Ishikawa (cell line): ENCODE measurements around a stretch of chr17.

DNA sequence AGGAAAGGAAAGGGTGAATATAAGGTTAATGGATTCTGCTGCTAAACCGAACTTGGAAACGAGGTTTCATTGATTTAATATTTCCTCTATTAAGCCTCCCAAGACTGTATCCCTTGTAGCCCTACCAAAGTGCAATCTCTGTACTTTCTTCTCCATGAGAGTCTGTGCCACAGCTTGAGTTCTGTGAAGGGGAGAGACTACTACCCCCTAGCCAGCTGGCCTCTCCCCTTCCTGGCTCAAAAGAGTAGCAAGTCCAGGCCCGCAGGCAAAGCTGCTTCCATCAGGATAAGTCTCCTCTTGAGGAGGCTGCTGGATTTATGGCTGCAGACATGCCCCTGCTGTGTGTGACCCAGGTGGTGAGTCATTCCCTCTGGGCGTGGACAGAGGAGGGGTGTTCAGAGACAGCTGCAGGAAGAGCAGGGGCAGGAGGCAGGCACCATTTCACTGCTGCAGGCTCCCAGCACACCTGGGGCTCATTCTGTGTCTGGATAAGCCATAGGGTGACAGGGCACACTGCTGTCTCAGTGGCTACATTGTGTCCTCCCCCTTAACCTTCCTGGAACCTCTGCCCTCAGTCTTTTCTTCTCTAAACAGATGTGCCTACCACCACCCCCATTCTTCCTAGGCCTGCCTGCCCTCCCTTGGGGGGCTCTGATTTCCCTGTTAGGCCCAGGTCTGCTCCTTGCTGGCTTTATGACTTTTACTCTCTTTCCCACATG lies 58.3 kb downstream of the TOM1L2 start:
- RRBS = no CpG with 5 or more reads among the region's 4 CpGs

DNA sequence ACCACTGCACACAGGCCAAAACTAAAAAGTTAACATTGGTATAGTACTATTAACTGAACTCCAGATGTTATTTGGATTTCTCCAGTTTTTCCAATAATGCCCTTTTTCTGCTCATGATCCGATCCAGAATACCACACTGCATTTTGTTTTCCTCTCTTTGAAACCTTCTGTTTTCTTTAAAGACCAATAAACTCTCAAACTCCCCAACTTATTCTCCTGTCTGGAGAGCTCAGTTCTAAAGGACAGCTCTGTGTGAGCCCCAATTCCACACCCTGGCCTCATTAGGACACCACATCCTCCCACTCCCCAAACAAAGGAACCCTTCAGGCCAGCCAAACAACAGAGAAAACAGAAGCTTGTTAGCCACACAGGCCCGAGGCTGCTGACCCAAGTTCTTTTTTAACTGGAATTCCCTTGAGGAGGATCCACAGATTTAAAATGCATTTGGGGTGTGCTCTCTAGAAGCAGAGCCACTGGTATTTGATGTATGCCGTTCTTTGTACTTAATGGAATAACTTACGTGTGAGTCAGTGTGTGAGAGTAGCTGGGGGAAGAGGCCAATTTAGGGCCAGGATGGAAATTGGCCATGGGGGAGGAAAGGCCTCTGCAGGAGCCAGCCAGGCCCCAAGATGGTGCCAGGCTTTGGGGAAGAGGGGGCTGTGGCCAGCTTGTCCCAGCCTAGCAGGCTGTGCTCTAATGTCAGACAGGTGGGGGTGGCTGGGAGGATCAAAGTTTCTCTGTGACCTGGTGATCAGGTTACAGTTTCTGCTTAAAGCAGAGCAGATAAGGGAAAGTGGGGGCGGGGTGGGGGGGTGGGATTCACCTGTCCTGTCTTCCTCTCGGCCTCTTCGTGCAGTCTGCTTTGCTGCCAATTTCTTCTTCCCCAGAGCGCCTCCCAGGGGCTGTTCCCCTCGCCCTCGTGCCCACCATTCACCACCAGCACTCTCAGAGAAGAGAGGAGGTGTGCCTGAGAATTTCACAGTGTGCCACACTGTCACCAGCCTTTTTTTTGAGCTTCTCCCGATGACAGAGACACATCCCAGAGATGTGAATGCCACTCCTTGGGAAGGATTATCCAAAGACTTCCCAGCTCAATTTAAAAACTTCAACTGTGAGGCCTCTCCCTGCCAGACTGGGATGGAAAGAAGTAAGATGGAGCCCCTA lies 50.9 kb downstream of the TOM1L2 start:
- RRBS = no CpG with 5 or more reads among the region's 11 CpGs

- RRBS = no CpG with 5 or more reads among the region's 4 CpGs
Observed at GRCh38 chr17:17935760-17936637, 36.2 kb downstream of the TOM1L2 start.

- RRBS = no CpG with 5 or more reads among the region's 8 CpGs
Observed at GRCh38 chr17:18067179-18067748, 20.5 kb upstream of the DRG2 start.

GRCh38 chr17:18138220-18138856 lies 29.8 kb downstream of the MYO15A start:
- RRBS = no CpG with 5 or more reads among the region's 7 CpGs

GRCh38 chr17:18248096-18248895 lies 10.2 kb downstream of the FLII start:
- RRBS = no CpG with 5 or more reads among the region's 16 CpGs

DNA sequence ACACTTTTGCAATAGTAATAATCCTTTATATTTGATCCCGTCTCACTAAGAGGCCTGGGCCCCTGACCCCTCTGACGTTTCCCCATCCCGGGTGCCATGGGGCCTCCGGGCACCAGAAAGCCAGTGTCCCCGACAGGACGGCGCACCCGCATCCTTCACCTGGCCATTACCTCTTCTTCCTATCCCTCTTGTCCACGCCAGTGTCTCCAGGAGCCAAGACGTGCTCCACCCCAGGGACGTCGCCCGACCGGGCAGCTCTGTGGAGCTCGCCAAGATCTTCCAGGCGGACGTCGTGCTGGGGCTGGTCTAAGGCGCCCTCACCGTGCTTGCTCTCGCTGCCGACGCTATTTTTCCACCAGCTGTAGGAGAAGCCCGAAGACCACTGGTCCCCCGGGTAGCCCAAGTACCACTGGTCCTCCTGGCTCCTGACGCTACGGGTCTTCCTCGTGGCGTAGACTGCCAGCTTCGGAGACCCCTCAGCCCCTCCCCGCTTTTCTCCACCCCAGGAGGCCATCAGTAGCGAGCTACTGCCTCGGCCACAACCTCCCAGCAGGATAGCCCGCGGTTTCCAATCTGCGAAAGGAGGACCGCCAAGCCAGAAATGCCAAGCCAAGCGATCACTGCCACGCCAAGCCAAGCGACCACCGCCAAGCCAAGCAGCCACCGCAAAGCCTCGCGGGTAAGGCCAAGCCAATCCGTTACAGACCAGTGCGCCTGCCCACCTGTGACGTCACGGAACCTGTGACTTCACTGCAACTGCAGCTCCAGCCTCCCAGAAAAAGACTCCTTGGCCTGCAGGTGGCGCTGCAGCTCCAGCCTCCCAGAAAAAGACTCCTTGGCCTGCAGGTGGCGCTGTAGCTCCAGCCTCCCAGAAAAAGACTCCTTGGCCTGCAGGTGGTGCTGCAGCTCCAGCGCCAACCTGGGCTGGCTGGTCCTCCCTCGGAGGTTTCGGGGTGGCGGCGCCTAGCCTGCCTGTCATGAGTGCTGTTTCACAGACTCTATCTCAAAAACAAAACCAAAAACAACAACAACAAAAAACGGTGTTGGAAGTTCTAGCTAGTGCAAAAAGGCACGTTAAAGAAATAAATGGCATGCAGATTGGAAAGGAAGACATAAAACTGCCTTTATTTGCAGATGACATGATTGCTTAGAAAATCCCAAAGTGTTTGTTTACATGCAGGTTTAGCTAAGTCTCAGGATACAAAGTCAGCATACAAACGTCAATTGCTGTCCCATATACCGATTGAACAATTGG lies 18.8 kb downstream of the TBC1D28 start:
- RRBS = no CpG with 5 or more reads among the region's 59 CpGs

- RRBS = 95% methylated on average over 2 of the region's 11 CpGs
Observed at GRCh38 chr17:18963100-18963660, 11.2 kb downstream of the SLC5A10 start.

- RRBS = no CpG with 5 or more reads among the region's 45 CpGs
Observed at GRCh38 chr17:19187943-19188617, 49.1 kb upstream of the EPN2 start.

DNA sequence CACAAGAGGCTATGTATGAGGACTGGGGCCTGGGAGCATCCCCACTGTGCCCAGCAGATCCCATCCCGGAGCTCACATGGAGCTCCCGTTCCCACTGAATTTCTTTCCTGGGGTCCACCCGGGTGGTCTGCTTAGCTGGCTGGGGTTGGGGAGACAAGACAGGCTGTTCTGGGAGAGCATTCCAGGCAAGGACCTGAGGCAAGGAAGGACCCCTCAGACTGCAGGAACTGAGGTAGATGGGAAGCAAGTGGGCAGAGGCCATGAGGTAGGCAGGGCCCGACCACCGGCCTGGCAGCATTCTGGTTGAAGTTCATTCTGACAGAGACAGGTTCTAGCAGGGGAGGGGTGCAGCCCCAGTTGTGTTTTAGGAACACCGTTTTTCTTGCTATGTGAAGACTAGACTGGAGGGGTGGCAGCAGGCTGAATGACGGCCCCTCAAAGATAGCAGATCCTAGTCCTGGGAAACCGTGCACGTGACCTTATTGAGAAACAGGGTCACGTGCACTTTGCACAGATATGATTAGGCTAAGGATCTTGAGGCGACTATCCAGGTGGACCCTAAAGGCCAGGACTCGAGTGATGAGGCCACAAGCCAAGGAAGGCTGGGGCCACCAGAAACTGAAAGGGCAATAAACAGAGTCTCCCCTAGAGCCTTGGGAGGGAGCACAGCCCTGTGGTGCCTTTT lies 17.4 kb downstream of the B9D1 start:
- RRBS = 100% methylated on average over 2 of the region's 12 CpGs

- RRBS = no CpG with 5 or more reads among the region's 13 CpGs
Observed at GRCh38 chr17:19370366-19371153, 7.7 kb upstream of the MAPK7 start.

- RRBS = 41% methylated on average over 10 of the region's 53 CpGs
Observed at GRCh38 chr17:19378669-19379577, 625 bp downstream of the MAPK7 start.

GRCh38 chr17:19386128-19387058 lies 597 bp downstream of the MFAP4 start:
- RRBS = no CpG with 5 or more reads among the region's 23 CpGs

- RRBS = no CpG with 5 or more reads among the region's 6 CpGs
Observed at GRCh38 chr17:19446995-19447788, 36.2 kb downstream of the RNF112 start.

DNA sequence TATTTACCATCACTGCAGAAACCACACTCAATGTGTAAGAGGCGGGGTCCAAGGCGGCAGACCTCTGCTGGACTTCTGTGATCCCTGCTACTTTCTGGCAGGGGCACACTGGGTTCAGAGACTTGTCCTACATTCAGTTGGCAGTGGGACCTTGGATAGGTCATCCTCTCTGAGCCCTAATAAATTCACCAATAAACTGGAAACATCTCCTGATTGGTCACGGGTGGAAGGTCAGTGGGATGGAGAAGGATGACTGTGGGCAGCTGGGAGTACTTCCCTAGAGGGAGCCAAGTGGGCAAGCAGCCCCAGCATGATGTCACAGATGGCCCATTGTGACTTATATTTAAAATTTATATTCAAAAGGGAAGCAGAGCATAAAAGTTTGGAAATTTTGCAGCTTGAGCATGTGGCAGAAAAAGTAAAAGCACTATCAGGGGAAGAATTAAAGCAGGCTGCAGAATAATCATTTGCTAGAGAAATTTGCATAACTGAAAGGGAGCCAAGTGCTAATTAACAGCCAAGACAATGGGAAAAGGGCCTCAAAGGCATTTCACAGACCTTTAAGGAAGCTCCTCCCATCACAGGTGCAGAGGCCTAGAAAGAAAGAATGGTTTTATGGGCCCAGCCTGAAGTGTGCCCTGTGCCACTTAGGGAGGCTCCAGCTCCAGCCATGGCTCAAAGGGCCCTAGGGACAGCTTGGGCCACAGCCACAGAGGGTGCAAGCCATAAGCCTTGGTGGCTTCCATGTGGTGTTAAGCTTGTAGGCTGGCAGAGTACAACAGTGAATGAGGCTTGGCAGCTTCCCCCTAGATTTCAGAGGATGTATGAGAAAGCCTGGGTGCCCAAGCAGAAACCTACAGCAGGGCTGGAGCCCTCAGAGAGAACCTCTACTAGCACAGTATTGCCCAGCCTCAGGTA lies 49.9 kb downstream of the RNF112 start:
- RRBS = no CpG with 5 or more reads among the region's 3 CpGs

DNA sequence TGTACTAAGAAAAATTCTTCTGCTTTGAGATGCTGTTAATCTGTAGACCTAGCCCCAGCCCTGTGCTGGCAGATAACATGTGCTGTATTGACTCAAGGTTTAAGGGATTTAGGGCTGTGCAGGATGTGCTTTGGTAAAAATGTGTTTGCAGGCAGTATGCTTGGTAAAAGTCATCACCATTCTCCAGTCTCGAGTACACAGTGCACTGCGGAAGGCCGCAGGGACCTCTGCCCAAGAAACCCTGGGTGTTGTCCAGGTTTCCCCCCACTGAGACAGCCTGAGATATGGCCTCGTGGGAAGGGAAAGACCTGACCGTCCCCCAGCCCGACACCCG lies 13.9 kb upstream of the SLC47A1 start:
- RRBS = no CpG with 5 or more reads among the region's 7 CpGs

DNA sequence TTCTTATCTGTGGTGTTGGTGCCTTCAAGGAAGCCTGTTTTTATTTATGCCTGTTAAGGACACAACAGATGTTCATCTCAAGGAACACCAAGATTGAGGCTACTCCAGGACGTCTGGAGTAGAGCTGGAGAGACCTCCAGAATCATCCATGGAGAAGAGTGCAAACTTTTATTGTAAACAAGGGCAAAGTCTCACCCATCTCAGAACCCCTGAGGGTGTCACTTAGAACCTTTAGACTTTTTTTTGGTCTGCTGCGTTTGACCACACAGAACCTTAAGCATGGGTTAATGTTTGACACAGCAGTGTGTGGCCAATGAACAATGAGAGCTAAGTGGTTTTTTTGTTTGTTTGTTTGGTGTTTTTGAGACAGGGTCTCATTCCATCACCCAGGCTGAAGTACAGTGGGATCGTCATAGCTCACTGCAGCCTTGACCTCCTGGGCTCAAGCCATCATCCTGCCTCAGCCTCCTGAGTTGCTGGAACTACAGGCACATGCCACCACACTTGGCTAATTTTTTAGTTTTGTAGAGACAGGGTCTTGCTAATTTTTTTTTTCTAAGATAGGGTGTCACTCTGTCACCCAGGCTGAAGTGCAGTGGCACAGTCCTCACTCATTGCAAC lies 16.2 kb downstream of the SLC47A1 start:
- RRBS = no CpG with 5 or more reads among the region's 3 CpGs

GRCh38 chr17:19905036-19905467 lies 37.3 kb upstream of the ULK2 start:
- RRBS = no CpG with 5 or more reads among the region's 6 CpGs

GRCh38 chr17:19939214-19940008 lies 38.2 kb downstream of the AKAP10 start:
- RRBS = no CpG with 5 or more reads among the region's 1 CpG

- RRBS = no CpG with 5 or more reads among the region's 8 CpGs
Observed at GRCh38 chr17:19957997-19958611, 19.5 kb downstream of the AKAP10 start.